Endometrial microvascular endothelial cells (primary cell): Measurements from ENCODE around the genes DDR2, CCDC190 and NUF2.

DNA sequence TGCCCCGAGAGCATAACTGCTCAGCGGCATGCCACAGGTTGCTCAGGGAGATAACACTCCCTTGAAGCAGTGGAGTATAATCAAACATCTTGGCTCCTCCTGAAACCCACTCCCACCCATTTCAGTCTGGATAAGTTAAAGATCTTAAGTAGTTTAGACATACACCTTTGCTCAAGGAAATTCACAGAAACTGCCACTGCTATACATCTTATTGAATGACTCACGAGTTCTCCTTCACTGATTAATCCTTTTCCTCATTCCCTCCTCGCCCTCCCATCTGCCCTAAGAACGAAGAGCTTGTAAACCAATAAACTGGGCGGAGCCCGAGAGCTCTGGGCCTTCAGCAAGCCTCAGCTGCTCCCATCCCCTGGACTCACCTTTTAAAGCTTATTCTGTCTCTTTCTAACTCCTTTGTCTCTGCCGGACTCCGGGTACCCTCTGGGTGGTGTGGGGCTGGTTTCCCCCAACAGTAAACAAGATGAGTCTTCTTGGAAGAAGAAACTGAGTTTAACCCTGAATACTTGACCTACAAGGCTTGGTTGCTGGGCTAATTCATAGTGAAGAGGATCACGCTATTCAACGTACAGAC, 7.6 kb upstream of the SH2D1B start:
- RAMPAGE, long total RNA = no peak

DNA sequence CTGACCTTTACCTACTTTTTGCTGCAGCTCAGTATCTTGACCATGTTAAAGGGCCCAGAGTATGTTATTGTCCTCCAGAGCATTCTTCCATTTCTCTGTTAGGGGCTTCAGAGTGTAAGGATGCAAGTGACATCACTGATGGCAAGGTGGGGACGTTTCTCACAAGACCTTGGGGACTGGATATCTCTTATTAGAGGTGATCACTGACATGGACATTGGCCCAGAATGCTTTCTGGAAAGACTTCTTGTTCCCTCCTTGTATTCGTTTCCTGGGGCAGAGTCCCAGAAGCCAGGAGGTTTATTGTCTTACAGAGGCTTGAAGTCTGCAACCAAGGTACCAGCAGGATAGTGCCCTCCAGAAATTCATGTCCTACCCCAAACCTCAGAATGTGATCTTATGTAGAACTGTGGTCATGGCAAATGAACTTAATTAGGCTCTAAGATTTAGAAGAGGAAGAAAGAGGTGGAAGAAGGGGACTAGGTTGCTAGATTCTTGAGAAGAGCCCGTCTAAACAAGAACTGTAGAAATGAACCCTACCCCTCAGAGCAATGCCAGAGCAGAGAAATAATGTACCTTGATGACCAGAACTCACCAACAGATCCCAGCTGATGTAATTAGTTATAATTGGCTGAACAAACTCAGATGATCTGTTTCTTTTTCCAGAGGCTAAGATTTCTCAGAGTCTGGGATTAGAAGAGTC, 9.9 kb upstream of the SH2D1B start:
- RAMPAGE, long total RNA = no peak

GRCh38 chr1:162631917-162632664, at the start of gene DDR2:
TSS of gene DDR2 (plus strand) at chr1:162632464.
- RAMPAGE, long total RNA = no peak

- RAMPAGE, long total RNA = no peak
These were observed 6.8 kb upstream of the HSD17B7 start for GRCh38 chr1:162783557-162784191.

DNA sequence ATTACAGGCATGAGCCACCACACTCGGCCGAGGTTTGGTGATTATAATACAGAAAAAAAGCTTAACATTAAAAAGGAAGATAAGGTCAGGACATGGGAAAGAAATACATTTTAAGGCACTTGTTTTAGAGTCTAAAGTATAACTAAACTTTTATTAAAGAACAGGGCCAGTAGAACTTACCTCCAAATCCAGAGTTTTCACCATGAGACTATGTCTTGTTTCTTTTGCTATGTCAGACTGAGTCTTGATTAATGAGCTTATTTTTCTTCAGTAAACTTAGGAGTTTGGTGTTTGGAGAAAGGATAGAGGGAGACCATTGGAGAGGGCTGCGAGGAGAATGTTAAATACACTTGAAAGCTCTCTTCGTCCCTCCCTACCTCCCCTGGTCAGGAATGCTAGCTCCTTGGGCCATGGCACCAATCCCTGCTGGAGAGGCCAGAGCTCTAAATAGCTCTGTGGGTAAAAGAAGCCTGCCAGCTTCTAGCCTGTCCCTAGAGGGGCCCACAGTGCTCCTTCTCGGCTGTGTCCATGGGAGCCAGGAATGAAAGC, at the start of gene CCDC190:
TSS of gene CCDC190 (minus strand) at position 348 of the 549 bp plus-strand sequence.
- RAMPAGE, long total RNA = no peak

DNA sequence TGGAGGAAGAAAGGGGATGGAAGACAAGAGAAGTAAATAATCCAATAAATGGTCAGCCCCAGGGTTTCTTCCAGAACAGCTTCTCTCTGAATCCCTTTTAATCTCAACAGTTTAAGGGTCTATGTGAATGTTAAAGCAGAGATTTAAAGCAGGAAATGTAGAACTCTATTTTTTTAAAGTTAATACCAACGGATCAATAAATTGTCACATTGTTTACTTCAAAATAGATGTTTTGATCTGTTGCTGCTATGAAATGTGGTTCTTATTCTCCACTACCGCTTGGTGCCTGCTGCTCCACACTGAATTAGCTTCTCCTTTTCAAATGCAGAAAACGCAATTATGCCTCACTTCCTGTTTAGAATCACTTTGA, 36.0 kb downstream of the RGS5 start:
- RAMPAGE, long total RNA = no peak

GRCh38 chr1:163315564-163315833, 6.3 kb upstream of the NUF2 start:
- RAMPAGE, long total RNA = no peak

- RAMPAGE, long total RNA = start-site peak on the minus strand at chr1:163321725-163321785, 17 and 35 reads in 2 replicates; start-site peak on the plus strand at chr1:163321972-163322050, 247 and 298 reads in 2 replicates
These were observed at the start of gene NUF2 for GRCh38 chr1:163321293-163322440. TSS of gene NUF2 (plus strand) at chr1:163321954.

GRCh38 chr1:164576113-164577199, 17.5 kb downstream of the PBX1 start:
- RAMPAGE, long total RNA = no peak

GRCh38 chr1:164585722-164587022, 27.2 kb downstream of the PBX1 start:
- RAMPAGE, long total RNA = no peak

- RAMPAGE, long total RNA = no peak
These were observed 51.0 kb downstream of the PBX1 start for GRCh38 chr1:164609785-164610517.

DNA sequence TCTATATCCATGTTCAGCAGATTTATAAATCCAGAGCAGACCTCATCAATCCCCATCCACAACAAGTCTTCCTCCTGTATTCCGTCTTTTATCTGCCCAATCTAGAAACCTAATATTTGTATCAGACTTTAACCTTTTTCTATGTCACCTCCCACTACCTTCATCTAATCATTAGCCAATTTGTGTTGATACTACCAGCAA, 135.5 kb downstream of the PBX1 start:
- RAMPAGE, long total RNA = no peak

DNA sequence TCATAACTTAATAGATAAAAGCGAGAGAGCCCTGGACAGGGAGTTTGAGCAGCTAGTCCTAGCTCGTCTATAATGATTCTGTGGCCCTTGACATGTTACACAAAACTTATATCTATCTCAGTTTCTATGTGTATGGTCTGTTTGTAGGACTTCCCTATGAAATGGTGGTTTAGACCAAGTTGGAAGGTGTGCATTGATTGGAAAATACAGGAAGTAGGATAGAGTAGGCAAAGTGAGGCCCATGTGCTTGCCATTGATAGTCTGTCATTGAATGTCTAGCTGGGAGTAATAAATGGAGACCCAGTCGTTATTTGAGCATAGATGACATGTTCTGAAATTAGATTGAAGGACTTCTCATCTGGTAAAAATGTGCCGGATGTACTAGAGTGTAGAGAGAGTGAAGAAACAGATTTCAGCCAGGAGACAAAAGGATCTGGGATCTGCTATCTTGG, 136.8 kb downstream of the PBX1 start:
- RAMPAGE, long total RNA = no peak

GRCh38 chr1:164707750-164708520, 149.0 kb downstream of the PBX1 start:
- RAMPAGE, long total RNA = no peak

GRCh38 chr1:164861884-164862294, 302.9 kb downstream of the PBX1 start:
- RAMPAGE, long total RNA = no peak

- RAMPAGE, long total RNA = no peak
These were observed 2.8 kb downstream of the MGST3 start for GRCh38 chr1:165633813-165634197.

DNA sequence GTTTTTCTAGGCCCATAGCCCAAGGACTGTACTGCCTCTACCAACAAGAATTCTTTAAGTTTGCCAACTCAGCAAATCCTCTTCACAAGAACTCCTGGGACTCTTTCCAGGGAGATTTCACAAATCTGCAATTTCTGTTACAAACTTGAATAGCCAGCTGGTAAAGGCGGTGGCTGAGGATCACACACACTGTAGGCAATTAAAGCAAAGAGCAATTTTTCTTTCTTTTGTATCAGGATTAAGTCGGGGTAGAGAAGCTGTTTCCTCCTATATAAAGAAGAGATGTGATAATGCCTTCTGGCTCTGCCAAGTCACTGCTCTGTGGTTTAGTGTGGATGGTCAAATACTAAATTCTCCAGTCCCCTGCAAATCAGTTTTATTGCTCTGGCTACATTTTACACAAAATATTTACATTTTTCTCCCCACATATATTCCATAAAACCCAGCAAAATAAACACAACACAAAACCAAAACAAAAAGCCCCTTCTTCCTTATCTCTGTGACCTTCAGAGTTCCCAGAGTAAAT, 1.6 kb downstream of the ALDH9A1 start:
- RAMPAGE, long total RNA = no peak

- RAMPAGE, long total RNA = no peak
These were observed 801 bp downstream of the UCK2 start for GRCh38 chr1:165828291-165828538.

DNA sequence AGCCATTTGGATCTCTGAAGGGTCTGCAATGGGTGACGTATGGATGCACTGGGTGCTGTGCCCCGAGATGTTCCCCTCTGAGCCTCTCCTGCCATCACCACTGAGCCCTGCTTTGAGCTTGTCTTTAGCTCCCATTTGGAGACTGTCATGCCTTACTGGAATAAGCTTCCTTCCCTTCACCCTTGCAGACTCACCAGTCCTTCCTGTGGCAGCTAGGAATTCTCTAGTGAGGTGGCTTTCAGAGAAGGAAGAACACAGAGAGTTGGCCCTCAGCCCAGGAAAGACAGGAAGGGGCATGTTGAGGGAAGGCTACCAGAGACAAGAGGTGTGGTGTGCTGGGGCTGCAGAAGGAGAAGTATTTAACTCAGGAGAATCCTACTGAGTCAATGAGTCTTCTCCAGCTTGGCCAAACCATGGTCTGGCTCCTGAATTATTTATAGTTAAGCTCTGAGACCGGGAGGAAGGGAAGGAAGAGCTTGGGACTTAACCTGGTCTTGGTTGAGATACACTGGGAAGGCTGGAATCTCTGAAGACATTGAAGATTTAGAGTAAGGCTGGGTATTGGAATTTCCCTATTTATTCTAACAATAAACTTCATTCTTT, 76.3 kb downstream of the UCK2 start:
- RAMPAGE, long total RNA = no peak

GRCh38 chr1:166277534-166277738, 110.6 kb upstream of the FAM78B start:
- RAMPAGE, long total RNA = no peak